NCI-H460 (cell line): ENCODE measurements around the gene MEDAG.

DNA sequence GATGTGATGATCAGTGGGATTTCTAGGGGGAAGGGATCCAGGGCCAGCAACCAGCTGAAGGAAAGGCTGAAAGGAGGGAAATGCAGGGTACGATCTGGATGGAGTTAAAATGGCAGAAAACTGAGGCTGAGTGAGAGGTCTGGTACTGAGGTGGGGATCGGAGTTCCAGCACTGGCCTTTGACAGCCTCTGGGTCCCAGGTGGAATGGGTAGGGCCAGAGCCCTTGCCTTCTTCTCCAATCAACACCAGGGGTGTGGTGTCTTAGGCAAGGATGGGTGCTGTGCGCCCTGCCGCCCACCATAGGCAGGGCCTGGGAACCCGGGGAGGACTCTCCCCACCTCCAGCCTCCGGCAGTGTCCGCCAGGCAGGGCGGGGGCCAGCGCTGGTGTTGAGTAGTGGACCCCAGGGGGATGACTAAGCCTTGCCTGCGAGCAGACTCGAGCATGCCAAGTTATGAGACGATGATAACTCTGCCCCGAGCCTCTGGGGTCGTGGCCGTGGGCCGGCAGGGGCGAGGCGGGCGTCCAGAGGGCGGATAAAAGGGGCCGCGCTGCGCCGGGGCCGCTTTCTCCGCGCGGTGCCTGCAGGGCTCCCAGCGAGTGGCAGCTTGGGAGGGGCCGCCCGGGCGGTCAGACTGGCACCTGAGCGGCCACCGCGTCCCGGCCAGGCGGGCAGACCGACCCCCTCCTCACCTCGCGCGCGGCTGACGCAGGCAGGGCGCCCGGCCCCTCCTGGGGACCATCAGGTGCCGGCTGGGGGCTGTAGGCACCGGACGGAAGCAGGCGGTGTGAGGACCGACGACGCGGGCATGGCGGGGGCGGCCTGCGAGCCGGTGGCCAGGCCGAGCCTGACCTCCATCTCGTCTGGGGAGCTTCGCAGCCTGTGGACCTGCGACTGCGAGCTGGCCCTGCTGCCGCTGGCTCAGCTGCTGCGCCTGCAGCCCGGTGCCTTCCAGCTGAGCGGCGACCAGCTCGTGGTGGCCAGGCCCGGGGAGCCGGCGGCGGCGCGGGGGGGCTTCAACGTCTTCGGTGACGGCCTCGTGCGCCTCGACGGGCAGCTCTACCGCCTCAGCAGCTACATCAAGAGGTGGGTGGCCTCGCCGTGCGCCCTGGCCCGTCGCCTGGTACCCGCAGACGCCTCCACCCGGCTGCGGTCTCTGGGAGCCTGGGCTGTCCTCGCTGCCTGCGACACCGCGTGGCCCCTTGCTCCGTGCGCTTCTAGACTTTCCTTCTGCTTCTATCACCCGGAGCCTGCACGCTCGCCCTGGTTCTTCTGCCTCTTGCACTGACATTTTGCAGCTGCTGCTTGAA, at the start of gene MEDAG:
TSS of gene MEDAG (plus strand) at position 564 of the 1,310 bp plus-strand sequence.
RAMPAGE:
- cytosol, long total RNA: no peak
- long total RNA: no peak
- nucleus, long total RNA: no peak

GRCh38 chr13:31329215-31330104, 129.7 kb downstream of the B3GLCT start:
RAMPAGE:
- cytosol, long total RNA: no peak
- long total RNA: no peak
- nucleus, long total RNA: no peak

RAMPAGE:
- cytosol, long total RNA: no peak
- long total RNA: no peak
- nucleus, long total RNA: no peak
These were observed 53.5 kb downstream of the ZAR1L start for GRCh38 chr13:32261439-32262348.

DNA sequence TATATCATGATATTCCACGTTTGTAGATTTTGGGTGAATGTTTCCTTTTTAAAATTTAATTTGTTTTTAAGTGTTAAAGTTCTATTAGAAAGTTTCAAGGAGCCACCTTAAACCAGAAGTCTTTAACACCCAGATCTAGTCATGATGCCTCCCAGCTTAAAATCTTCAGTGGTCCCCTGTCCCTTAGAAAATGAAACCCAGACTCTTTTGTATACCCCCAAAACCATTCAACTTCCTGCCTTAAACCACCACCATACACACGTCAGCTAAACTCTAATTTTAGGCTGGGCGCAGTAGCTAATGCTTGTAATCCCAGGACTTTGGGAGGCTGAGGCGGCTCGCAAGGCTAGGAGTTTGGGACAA, 37.9 kb downstream of the N4BP2L1 start:
RAMPAGE:
- cytosol, long total RNA: no peak
- long total RNA: no peak
- nucleus, long total RNA: no peak

RAMPAGE:
- cytosol, long total RNA: no peak
- long total RNA: no peak
- nucleus, long total RNA: no peak
These were observed 13.4 kb downstream of the N4BP2L1 start for GRCh38 chr13:32414416-32415016.

RAMPAGE:
- cytosol, long total RNA: no peak
- long total RNA: no peak
- nucleus, long total RNA: no peak
These were observed 5.3 kb downstream of the N4BP2L1 start for GRCh38 chr13:32422540-32423089.

RAMPAGE:
- cytosol, long total RNA: no peak
- long total RNA: no peak
- nucleus, long total RNA: no peak
These were observed 150.8 kb downstream of the PDS5B start for GRCh38 chr13:32737091-32737474.

DNA sequence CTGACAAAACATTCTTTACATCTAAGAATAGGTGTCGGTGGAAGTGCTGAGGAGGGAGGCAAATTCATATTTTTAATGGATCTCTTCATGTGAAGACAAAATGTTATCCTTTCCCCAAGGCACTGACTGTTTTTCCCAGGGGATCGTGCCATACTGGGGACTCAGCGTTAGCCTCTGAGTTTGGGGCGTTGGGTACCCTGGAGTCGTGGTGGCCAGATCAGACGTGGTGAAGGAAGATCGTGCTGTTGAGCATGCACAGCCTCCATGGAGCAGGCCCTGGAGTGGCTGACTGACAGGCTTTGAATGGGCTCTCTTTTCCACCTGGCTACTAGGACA, 126.6 kb upstream of the KL start:
RAMPAGE:
- cytosol, long total RNA: no peak
- long total RNA: no peak
- nucleus, long total RNA: no peak

DNA sequence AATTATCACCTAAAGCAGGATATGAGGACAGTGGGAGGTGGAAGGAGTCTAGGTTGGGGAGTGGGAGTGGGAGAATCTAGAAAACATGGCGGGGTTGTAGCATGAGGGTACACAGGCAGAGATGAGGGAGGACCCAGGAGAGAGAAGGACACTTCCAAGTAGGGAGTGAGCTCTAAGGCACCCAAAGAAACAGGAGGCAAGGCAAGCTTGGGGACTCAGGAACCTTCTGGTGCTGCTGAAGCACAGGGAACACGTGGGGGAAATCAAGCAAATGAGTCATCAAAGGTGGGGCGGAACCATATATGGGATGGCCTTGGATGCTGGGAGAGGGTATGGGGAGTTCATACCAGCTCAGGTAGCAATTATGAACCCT, 77.4 kb downstream of the STARD13 start:
RAMPAGE:
- cytosol, long total RNA: no peak
- long total RNA: no peak
- nucleus, long total RNA: no peak

GRCh38 chr13:33232860-33233314, 52.7 kb downstream of the STARD13 start:
RAMPAGE:
- cytosol, long total RNA: no peak
- long total RNA: no peak
- nucleus, long total RNA: no peak

DNA sequence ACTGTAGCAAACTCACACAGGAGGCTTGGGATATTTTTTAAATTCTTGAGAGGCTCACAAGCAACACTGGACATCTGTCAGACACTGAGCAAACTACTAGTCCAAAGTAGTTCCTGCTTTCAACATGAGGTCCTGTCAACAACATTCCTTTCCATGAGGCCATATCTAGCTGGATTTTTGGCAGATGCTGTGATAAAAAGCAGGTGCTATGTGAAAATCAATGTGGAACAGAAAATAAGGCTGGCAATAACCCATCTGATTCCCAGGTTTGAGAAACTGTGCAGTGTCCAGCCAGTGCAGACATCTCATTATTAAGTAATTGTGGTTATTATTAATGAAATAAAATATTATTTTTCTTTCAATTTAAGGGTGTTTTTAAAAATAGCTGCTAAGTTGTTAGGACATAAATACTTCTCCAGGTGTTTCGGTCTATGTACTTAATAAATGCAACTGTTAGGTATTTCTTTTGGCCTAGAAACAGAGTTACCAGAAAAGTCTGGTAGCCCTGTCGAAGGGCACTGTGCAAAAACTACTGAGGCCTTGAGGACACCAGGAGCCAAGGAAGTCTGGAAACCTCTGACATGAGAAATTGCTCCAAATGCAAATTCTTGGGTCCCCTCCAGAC, 50.3 kb downstream of the STARD13 start:
RAMPAGE:
- cytosol, long total RNA: no peak
- long total RNA: no peak
- nucleus, long total RNA: no peak

DNA sequence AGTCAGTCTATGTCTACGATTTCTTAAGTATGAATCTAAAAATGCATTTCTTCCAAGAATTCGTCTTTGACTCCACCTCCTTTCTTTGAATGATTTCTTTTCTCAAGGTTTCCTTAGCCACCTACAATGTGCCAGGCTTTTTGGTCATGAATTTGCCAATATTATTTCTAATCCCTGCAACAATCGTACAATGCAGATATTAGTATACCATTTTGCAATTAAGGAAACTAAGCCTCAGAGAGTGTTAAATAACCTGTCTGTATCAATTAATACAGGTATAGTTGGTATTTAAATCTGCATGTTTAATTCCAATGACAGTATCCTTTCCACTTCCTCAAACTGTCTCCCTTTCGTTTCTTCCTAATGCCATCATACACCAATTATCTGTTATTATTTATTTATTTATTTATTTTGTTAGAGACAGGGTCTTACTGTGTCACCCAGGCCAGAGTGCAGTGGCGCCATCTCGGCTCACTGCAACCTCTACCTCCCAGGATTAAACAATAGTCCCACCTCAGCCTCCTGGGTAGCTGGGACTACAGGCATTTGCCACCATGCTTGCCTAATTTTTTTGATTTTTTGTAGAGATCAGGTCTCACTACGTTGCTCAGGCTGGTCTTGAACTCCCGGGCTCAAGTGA, 36.0 kb downstream of the STARD13 start:
RAMPAGE:
- cytosol, long total RNA: no peak
- long total RNA: no peak
- nucleus, long total RNA: no peak

DNA sequence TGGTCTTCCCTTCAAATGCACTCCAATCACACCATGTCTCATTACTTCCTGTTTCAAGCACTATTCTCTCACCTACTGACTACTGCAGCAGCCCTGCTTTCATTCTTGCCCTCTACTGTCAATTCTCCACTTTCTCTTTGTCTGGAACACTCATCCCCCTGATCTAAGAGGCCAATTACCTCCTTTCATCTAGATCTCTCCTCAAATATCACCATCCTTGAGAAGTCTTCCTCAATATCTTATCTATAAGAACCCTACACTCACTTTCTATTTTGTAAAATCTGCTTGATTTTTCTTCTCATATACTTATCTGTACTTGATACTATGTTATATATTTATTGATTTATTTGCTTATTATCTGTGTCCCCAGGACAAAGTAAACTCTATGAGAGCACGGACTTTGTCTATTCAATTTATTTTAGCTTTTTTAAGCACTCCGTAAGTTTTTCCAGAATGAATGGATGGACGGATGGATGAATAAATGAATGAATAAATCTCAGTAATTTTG, 31.9 kb upstream of the STARD13 start:
RAMPAGE:
- cytosol, long total RNA: no peak
- long total RNA: no peak
- nucleus, long total RNA: no peak

RAMPAGE:
- cytosol, long total RNA: no peak
- long total RNA: no peak
- nucleus, long total RNA: no peak
These were observed 202.2 kb upstream of the STARD13 start for GRCh38 chr13:33487541-33488287.

GRCh38 chr13:33643190-33643725, 174.7 kb upstream of the RFC3 start:
RAMPAGE:
- cytosol, long total RNA: no peak
- long total RNA: no peak
- nucleus, long total RNA: no peak

GRCh38 chr13:33968751-33969437, 150.9 kb downstream of the RFC3 start:
RAMPAGE:
- cytosol, long total RNA: no peak
- long total RNA: no peak
- nucleus, long total RNA: no peak

GRCh38 chr13:34155692-34156683, 338.0 kb downstream of the RFC3 start:
RAMPAGE:
- cytosol, long total RNA: no peak
- long total RNA: no peak
- nucleus, long total RNA: no peak

DNA sequence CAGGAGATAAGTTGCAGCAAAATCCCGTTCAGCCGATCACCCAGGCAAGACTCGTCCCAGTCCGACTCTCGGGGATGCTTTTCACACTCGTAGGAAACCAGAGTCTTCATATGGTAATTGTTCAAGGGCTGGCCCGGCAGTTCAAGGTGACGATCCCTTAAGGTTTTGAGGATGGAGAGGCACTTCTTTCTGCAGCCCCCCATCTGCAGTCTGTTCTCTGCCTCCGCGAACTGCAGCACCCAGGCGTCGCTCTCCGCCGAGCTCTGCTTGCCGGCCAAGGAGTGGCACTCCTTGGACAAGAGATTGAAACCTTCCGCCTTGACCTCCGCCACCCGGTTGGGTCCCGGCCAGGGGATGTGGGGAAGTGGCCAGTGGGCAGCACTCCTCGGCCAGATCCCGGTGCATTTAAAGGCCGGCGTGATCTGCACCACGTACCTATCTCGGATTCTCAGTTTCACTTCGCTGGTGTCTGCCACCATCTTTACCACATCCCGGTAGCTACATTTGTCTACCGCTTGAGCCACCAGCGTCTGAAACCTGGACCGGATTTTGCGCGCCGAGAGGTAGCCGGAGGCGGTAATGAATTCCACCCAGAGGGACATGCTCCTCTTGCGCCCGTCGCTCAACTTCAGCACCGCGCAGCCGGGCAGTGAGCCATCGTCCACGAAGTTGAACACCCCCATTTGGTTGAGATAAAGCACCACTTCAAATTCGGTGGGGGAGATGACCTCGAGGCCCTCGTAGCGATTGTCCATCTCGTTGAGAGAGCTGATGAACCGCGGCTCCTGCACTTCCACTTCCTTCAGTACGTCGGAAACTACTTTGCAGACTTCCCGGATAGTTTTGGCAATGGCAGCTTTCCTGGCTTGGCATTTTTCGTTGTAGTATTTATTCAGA, 1.0 kb downstream of the MAB21L1 start:
RAMPAGE:
- cytosol, long total RNA: no peak
- long total RNA: no peak
- nucleus, long total RNA: no peak

DNA sequence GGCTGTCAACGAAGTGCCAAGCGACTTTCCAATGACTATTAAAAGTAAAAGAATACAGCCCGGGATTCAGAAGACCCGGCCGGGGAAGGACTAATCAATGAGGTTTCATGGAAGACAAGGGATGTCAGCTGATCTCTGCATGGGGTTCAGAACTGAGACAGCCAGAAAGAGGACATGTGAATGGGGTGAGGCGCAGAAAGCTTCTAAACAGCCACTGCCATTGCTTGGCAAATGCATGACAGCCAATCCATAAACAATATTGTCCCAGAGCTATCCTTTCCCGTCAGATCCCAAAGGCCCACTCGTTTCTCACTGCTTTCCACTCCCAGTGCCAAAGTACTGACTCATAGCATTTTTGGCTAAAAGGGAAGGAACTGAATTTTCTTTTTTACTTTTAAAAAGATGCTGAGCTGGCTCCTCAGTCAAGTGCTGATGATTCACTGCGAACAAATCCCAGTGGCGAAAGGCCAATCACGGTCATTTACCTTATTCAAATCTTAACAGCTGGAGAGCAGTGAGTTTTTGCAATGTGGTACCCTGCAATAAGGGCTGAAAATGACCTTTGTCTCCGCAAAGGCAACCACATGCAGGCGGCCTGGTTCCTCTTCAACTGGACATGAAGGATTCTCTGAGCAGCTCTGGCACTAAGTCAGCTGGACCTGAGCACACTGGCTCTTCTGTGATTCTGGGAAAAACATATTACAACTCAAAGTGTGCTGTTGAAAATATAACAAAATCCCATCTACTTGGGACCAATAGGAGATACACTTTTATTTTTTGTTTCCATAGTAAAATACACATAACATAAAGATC, 151.8 kb downstream of the DCLK1 start:
RAMPAGE:
- cytosol, long total RNA: no peak
- long total RNA: no peak
- nucleus, long total RNA: no peak

DNA sequence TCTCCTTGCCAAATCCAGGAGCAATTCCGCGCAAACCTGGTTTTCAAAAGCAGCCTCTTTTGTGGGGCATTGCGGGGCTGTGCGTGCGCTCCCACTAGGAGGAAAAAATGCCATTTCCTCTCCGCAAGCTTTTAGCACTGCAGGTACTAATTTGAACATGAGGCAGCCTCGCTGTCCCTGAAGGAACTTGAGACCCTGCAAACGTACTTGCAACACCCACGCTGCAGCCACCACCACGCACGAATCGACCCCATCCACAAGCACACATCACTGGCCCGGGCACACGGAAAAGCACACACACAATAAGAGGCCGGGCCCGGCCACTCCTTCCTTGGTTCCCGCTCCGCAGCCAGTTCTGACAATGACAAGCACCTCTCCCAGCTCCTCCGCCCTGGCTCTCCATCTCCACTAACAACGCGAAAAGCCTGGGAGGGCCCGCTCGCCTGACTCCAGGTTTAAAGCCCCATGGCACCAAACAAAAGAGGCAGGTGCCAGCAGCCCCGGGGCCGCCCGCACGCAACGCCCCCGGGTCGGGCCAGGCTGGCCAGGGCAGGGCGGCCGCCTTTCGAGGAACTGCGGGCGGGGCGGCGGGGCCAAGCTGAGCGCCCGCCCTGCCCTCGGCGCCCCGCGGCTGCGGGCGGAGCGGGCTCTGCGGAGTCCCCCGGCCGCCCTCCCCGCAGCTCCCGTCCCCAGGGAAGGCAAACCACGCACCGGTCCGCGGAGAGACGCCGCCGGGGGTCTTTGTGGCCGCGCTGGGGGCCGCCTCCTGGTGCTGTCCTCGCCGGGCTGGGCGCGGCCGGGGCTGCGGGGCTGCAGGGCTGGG, 568 bp downstream of the DCLK1 start:
RAMPAGE:
- cytosol, long total RNA: no peak
- long total RNA: no peak
- nucleus, long total RNA: no peak